ENCODE measurements around a stretch of chr18.

- RRBS, result no CpG with 5 or more reads among the region's 4 CpGs
Measured at GRCh38 chr18:45688803-45689333, 35.1 kb upstream of the SLC14A1 start.

DNA sequence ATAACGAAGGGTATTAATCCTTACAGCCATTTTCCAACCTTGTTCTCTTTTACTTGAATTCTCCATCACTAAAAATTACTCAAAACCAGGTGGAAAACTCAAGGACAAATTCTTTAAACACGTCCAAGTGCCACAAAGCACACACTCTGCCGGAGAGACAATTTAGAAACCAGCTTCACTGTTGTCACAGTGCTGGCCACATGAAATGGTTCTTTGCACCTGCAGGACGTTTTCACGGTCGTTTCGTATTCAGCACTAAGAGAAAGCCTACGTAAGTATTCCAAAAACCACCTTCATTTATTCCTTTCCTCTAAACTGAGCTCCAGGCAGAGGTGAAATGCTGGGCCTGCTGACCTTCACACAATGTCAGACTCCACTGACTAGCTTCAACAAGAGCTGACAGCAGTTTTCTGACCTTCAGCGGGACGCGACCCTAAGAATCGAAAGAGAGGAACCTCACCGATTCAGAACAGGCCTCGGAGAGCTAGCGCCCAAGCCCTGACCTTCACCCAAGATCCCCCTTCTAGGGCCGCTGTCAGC lies 650 bp downstream of the ATP5F1A start:
- RRBS, result no CpG with 5 or more reads among the region's 16 CpGs

DNA sequence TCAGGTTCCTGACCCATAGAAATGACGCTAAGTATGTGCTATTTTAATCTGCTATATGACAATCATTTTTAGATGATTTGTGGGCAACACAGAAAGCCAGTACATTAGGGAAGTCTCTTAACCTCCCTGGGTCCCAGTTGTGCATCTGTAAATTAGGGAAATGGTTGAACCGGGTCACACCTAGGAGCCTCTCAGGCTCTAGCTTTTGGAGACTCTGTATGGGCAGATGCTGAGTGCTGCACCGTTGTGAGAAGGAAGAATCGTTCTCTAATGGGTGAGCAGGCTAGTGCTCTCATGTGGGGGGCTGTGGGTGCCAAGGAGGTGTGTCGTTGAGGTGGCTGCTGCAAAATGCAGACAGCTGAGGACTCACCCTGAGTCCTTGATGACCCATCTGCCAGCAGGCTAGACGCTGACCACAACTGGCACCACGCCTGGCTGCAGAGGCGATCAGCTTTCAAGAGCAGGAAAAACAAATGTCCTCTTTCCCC lies 21.5 kb upstream of the C18orf25 start:
- RRBS, result no CpG with 5 or more reads among the region's 8 CpGs

GRCh38 chr18:46264141-46264977 lies 69.5 kb upstream of the RNF165 start:
- RRBS, result no CpG with 5 or more reads among the region's 4 CpGs

DNA sequence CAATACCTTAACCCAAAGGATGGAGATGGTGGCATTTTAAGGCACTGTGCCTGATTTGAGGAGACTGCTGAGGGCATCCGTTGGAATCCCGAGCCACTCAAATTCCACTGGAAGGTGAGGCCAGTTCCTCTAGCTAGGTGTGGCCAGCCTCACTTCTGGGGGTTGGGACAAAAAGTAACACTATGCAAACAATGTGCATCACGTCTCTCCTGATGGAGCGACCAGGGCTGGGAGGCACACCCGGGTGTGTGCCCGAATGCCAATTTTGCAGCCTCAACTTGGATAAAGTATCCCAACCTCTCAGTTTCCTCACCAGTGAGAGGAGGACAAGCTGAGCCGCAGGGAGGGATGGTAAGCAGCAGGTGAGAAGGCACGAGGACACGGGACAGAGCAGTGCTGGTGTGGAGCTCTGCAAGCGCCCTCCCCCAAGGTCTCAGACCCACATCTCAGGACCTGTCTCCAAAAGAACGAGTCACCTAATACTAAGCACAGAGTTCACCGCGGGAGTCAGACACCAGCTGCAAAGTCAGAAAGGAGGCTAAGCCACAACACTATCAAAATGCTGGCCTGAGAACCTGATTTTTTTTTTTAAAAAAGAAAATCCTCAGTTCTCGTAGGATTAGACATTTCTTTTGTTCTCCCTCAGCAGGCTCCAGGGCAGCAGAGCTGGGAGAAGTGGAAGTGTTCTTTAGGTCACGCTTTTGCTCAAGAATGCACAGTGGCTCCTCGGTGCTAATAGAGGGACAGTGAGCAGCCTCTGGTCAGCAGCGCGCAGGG lies 11.3 kb upstream of the RNF165 start:
- RRBS, result no CpG with 5 or more reads among the region's 18 CpGs

GRCh38 chr18:46820687-46821366 lies 64.0 kb upstream of the ST8SIA5 start:
- RRBS, result no CpG with 5 or more reads among the region's 8 CpGs

- RRBS, result no CpG with 5 or more reads among the region's 6 CpGs
Measured at GRCh38 chr18:46868578-46868912, 48.8 kb downstream of the PIAS2 start.

- RRBS, result no CpG with 5 or more reads among the region's 6 CpGs
Measured at GRCh38 chr18:47716598-47717166, 213.8 kb downstream of the SMAD2 start.

GRCh38 chr18:47749061-47749525 lies 181.4 kb downstream of the SMAD2 start:
- RRBS, result no CpG with 5 or more reads among the region's 45 CpGs

DNA sequence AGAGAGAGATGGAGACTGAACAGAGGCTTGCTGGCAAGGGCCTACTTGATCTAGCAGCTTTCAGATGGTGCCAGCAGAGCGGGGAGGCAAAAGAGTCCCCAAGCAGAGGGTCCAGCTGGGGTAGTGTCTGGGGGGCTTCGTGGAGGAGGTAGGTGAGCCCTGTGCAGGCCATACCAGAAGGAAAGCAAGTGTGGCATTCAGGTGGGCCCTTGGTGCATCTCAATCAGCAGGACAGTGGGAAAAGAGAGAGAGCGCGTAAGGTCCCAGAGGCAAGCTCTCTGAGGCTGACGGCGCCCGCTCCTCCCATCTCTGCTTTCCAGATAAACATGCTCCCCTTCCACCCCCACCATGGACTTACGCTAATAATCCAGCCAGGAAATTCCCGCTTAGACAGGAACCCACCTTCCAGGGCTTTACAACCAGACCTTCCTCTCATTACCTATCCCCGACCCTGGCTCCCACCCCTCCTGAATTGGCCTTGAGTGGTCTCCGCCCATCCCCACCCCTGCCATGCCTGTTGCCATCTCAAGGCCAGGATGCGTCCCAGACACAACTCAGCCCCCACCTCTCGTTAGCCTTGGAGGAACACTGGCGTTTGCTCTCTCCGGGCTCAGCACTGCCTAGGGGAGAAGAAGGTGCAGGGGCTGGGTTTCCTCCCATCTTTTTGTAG lies 131.2 kb downstream of the SMAD2 start:
- RRBS, result no CpG with 5 or more reads among the region's 15 CpGs

- RRBS, result 84% methylated on average over 5 of the region's 47 CpGs
Measured at GRCh38 chr18:48039820-48041167, 109.8 kb upstream of the SMAD2 start.

DNA sequence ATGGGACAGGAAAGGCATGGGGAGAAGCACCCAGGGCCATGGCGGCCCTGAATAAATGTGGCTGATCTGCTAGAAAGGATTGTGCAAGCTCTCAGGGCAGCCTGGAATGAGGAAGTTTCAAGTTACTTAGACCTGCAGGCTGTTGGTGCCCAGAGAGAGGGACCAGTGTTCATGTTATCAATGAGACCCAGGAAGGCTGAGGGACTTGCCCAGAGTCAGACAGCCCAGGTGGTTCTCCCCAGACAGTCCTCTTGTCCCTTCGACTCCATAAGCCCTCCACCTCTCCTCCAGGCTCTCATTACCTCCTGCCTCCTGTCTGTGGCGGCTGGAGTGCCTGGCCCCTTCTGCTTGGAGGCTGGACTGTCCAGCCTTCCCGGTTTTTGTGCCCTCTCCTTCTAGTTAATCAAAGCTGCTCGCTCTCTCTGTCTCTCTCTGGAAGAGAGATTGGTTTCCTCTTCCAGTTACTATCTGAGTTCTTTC lies 123.4 kb downstream of the CTIF start:
- RRBS, result no CpG with 5 or more reads among the region's 5 CpGs

GRCh38 chr18:48755783-48756348 lies 194.9 kb downstream of the SMAD7 start:
- RRBS, result no CpG with 5 or more reads among the region's 3 CpGs

DNA sequence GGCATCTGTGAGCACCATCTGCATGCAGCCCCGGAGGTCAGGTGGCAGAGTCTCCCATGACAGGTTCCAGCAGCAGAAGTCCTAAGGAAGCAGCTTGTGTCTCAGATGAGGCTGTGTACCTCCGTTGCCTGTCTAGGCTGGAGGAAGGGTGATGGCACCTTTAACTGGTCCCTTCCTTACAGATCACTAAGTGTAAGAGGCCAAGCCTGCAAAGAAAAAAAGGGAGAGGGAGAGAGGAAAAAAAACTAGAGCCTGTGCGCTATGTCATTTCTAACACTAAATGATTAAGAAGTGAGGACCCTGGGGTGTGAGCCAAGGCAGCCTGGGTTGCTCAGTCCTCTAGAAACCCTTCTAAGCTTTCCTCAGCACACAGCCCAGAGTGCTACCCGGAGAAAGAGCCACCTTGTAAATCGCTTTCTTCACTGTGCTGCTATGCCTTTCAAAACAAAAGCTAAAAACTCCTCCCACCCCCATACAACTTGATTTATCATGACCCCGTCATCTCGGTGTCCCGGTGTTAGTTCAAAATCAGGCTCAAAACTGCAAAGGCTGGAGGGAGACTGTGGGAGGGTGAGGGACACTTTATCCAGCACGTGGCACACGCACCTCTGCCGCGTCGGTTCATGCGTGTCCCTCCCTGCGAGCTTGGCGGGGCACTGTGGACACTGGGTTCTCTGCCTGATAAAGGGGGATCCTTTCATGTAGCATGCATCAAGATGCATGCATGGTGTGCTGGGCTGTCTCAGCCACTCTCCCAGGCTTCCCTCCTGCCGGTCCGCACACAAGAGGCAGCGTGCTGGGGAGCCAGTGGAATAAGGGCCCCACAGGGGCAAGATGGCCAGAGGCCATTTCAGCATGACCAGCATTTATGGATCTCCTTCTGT lies 170.6 kb downstream of the SMAD7 start:
- RRBS, result no CpG with 5 or more reads among the region's 19 CpGs

DNA sequence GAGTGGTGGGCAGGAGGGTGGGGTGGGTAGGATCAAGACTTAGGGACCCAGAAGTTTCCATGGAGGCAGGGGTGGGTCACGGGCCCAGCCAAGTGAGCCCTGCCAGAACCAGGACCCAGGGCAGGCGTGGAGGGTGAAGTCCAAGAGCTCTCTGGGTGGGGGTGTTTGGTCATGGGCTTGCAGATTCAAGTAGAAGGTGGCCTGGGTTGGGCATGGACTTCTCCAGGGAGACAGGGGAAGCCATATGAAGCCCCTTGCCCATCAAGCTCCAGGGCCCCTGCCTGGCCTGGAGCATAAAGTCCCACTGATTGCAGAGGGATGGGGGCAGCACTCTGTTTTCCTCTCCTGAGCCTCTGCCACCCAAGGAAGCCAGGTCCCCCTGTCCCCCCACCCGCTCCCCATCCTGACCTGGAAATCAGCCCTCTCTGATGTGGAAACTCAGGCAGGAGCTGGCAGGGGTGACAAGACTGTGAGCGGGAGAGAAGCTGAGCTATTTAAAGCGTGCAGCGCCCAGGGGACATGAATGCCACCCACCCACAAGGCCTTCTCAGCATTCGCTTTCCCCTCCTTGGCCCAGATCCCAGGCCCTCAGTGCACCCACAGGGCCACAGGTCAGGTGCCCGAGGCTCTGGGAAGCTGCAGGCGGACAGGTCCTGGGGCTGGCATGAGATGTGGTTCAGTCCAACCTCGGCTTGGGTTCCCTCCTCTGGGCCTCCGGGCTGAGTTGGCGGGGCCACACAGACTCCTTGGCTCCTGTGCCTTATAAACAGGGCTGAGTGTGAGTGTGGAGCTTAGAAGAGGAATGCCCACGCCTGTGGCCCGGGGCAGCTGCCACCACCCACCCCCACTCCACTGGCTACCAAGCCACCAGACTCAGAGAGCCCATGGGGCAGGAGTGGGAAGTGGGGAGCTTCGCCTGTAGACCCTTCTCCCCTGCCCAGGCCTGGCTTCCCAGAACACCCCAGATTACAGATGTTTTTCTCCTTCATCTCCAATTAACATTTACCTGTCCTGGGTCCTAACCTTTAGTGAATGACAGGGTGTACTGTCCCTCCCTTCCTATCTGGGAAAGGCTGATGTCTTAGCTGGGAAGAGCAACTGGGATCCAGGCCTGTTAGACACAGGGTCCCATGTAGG lies 168.4 kb downstream of the SMAD7 start:
- RRBS, result no CpG with 5 or more reads among the region's 15 CpGs

- RRBS, result no CpG with 5 or more reads among the region's 8 CpGs
Measured at GRCh38 chr18:48801678-48802656, 148.8 kb downstream of the SMAD7 start.

DNA sequence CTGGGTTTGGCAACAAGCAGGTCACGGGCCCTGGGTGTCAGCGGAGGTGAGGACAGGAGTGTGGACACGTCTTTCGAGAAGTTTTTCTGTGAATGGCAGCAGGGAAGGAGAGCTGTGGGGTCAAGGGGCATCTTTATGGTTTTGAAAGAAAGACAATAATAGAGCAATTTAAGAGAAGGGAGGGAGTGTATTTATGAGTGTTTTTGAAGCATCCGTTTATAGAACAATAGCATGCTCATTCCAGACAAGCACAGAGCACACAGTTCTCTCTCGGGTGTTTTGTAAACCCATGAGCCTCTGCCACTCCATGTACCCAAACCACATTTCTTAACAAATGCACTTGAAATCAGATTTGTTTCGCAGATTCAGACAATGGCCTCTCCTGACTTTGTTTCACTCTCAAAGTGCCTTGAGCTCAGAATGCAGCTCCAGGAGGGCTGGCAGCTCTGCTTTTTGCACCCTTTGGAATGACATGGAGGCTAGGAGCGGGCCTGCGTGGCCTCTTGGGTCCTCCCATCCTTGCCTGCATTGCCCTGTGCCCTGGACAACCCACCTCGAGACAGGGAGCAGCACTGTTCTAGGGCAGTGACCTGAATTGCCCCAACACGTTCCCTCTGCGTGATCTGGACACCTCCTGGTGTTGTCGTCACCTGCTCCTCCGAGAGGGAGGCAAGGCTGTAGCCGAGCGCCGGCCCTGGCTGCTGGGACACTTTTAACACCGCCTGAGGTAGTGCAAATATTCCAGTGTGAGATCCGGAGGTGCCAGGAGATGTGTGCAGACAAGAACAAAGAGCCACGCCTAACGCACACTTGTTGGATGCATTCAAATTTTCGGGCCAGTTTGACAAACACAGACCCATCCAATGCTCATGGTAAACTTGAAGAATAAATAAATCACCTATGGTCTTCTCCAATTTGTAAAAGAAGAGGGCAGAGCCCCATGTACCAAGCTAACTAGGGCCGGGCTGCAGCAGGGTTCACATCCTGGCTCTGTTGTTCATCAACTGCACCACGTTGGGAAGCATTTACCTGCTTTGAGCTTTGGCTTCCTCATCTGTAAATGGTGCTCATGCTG lies 131.6 kb downstream of the SMAD7 start:
- RRBS, result 63% methylated on average over 3 of the region's 24 CpGs

DNA sequence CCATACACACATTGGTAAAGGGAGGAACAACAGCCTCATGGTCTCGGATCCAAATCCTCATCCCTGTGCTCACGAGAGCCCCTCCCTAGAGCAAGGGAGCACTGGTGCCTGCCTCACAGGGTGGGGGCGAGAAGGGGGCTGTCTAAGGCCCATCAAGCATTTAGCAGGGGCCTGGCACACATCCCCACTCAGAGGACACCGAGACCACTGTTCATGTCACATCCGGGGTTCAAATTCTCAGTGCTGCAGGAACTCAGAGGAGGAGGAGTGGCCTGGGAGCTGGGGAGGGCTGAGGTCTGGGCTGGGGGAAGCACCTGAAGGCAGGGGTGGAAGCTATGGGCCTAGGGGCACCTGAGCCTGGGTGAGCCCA lies 113.6 kb downstream of the SMAD7 start:
- RRBS, result no CpG with 5 or more reads among the region's 5 CpGs

GRCh38 chr18:48878264-48878791 lies 72.4 kb downstream of the SMAD7 start:
- RRBS, result no CpG with 5 or more reads among the region's 10 CpGs

DNA sequence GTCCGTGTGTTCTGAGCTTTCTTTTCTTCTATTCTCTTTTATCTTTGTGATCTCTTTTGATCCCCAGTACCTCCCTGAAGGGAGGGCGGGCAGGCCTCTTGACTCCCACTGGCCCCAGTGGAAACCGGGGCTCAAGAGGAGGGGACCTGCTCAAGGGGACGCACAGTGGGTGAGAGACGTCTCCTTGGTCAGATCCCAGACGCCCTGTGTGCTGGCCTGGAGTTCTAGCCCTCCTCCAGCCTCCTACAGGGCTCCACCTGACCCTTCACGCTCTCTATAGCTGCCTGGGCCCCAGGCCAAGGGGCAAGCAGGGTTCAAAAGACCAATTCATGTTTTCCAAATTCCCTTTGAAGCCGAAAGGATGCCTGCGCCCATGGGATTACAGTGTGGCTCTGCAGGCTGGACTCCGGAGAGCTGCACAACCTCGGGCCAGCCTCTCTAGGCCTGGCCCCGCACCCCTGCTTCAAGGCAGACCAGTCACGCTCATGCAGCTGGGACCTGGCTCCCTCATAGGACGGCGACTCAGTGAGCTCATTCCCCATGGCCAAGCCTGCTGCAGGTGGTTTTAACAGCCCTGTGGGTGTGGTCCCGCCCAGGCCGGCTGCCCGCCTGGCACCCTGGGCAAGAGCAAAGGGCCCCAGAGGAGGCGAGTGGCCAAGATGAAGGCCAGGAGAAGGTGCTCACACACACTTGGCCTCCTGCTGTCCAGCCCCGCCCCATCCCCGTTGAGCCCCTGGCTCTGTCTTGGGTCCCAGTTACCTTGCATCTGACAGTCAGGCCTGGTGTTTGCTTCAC lies 57.2 kb downstream of the SMAD7 start:
- RRBS, result no CpG with 5 or more reads among the region's 21 CpGs